ENCODE measurements around the gene C11orf98.

GRCh38 chr11:61870912-61871759 is 20.2 kb downstream of the FADS3 start:
- PRO-cap = no peak

GRCh38 chr11:61967680-61967905 is 159 bp upstream of the FTH1 start:
- PRO-cap = bidirectional peak, plus-strand start at chr11:61967783, minus-strand start at chr11:61967631

- PRO-cap = no peak
Measured at GRCh38 chr11:62152024-62152410, 28.2 kb downstream of the INCENP start.

- PRO-cap = no peak
Measured at GRCh38 chr11:62326620-62327331, 10.5 kb upstream of the ASRGL1 start.

DNA sequence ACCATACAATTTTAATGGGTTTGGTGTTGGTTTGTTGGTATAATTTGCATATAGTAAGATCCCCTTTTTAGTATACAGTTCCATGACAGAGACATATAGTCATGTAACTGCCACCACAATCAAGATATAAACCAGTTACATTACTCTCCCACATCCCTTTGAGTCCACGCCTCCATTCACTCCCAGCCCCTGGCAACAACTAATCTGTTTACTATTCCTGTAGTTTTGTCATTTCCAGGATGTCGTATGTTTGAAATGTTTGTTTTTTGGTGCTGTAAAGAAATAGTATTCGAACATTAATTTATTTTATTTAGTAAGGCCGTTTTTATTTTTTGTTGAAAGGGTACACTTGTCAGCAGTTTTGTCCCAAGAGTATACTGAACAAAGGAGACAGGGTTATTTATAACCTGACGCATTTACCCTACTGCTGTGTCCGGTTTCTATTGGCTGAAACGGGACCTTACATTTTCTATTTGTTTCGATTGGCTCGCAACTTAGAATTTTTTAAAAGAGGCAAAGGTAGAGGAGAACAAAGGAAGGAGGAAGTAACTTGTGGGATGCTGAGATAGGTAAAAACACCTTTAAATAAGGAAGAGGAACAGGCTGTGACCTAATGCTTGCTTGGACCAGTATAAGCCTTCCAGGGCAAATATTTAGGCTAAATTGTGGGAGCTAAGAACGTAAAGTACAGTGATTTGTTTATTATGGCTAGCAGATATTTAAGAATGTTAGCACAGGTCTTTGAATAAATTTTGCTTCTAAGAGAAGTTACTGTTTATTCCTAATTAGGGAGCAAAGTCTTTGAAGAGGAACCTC is 4.6 kb downstream of the ASRGL1 start:
- PRO-cap = no peak

GRCh38 chr11:62360574-62361040 is 23.4 kb downstream of the ASRGL1 start:
- PRO-cap = no peak

- PRO-cap = bidirectional peak, plus-strand start at chr11:62402482, minus-strand start at chr11:62402324
Measured at GRCh38 chr11:62402243-62402571, 16.6 kb upstream of the SCGB1A1 start.

DNA sequence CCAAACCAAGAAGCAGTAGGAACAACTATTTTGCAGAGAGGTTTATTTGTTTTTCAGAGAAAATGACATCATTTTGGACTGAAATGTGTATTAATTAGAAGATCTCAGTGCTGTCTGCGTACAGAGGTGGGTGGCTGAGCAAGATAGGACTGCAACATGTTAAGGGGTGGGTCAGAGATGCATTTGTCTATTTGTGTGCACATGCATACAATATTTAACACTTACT is 1.1 kb downstream of the SCGB1A1 start:
- PRO-cap = no peak

- PRO-cap = no peak
Measured at GRCh38 chr11:62446107-62446659, 27.4 kb downstream of the SCGB1A1 start.

DNA sequence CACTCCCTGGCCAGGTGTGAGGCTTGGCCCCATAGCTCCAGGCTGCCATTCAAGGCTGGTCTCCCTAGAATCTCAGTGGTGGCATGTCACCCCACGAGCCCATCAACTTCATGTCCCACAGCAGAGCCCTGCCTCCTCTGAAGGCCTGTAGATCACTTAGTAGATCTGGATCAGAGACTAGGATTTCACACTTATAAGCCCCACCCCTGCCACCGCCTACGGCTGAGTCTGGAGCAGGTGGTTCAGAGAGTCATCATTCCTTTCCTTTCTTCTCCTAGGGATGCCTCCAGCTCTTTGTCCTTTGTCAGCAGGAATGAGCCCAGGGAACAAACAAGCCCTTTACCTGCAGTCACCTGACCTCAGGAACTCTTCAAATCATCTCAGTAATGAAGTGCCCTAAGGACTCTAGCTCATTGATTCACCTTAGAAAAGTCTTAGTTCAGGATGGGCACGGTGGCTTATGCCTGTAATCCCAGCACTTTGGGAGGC is 37.8 kb downstream of the SCGB1A1 start:
- PRO-cap = no peak

DNA sequence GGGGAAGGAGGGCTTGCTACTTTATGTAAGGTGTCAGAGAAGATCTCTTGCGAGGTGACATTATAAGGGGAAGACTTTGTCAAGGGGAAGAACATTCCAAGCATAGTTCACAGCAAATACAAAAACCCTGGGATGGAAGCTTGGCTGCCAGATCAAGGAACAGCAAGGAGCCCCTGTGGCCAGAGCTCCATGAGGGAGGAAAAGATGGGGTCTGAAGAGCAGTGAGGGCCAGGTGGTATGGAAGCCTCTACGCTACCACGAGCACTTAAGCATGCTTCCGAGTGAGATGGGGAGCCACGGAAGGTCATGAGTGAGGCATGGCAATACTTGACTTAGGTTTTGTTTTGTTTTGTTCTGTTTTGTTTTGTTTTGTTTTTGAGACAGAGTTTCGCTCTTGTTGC is 62.2 kb downstream of the AHNAK start:
- PRO-cap = no peak

GRCh38 chr11:62501920-62502886 is 44.4 kb downstream of the AHNAK start:
- PRO-cap = no peak

DNA sequence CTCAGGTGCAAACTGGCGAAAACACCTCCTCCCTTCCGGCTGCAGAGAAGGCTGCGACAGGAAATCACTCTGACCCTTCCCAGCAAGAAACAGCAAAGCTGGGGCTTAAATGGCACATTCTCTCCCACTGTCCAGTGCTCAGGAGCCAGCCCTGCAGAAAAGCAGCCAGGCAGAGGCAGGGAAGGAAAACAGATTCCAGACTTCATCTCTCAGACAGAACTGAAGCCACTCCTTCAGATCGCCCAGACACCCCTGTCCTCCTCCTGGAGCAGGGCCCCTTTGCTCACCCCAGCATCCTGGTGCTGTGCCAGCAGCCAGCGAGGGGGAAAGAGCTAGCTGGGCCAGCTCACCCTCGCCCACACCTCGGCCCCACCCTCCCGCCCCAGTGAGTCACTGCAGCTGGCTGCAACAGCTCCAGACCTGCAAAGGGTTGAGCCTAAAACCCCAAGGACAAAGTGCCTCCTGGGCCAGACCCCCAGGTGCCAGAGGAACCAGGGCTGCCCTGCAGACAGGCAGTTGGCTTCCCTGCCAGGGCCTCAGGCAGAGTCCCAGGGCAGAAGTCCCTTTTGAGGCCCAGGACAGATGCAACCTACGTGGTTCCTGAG is 7.4 kb downstream of the AHNAK start:
- PRO-cap = no peak

GRCh38 chr11:62543903-62544277 is 2.7 kb downstream of the AHNAK start:
- PRO-cap = bidirectional peak, plus-strand start at chr11:62544093, minus-strand start at chr11:62543975

DNA sequence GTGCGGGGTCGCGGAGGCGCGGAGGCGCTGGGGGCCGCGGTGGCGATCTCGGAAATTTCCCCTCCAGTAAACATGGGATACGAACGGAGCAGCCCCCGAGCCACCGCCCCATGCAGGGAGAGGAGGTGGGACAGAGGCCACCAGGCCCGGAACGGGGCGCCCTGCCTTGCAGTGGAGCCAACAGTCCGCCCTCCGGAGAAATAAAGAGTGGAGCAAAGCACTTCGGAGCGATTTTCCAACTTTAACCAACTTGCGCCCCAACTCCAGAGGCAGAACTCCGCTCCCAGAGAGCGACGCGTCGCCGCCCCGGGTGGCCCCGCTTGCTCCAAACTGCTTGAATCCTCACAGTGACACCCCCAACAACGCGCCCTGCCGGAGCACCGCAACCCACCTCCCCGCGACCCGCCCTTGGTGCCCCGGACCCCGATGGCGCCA is 385 bp downstream of the AHNAK start:
- PRO-cap = no peak

- PRO-cap = no peak
Measured at GRCh38 chr11:62570704-62571309, 2.9 kb downstream of the EEF1G start.

GRCh38 chr11:62592737-62592984 is 1.3 kb upstream of the TUT1 start:
- PRO-cap = no peak

GRCh38 chr11:62664599-62665024 is 398 bp downstream of the C11orf98 start:
- PRO-cap = bidirectional peak, plus-strand start at chr11:62664805, minus-strand start at chr11:62664750

DNA sequence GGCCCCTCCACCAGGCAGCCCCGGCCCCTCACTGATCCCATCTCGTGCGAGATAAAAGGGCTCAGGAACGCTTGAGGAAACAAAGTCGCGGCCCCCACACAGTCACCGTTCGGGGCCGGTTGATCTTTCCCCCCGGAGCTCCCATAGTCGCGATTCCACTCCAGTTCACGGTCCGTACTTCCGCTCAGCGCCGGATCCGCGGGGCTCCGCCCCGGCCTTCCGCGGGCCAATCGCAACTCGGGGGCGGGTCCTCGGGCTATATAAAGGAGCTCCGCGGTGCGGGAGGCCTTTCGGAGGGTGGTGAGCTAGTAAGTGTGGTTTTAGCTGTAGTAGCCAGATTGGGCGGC is at the start of gene C11orf98:
TSS of gene C11orf98 (minus strand) at position 186 of the 347 bp plus-strand sequence.
- PRO-cap = bidirectional peak, plus-strand start at position 288 of the sequence, minus-strand start at position 145 of the sequence

GRCh38 chr11:62687563-62688529 is 1.5 kb downstream of the LRRN4CL start:
- PRO-cap = unidirectional peak, minus-strand start at chr11:62687859

Measured in left lung (tissue), 1 donor.